Measurements from ENCODE around the genes CA7, CES2 and HSF4.

- PRO-cap: no peak
- RRBS: 41% methylated on average over 22 of the region's 34 CpGs
Observed at GRCh38 chr16:66844273-66844562, at the start of gene CA7. CA7 (plus strand) TSS chr16:66844414.

DNA sequence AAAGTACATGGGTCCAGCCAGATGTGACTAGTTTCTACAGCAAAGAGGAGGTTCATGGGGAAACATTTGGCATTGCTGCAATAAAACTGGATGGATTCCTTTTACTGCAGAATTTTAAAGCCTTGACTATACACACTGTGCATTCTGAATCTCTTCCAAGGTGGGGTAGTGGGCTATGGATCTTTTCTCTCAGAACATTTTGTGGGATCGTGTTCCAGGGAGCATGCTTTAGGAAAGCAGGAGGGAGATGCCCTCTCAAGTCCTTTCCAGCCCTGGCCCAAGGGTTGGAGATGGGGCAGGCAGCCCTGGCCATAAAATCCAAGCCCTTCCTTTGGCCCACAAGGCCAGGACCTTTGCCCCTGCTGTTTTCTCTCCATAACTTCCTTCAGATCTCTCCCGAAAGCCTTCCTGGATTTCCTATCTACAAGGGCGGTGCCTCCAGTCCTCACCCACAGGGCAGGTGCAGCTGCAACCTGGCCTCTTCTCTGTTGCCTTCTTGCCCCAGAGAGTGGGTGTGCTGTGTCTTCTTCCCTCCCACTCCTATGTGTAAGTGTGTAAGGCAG is 8.6 kb upstream of the PDP2 start:
- PRO-cap: no peak
- RRBS: no CpG with 5 or more reads among the region's 3 CpGs

GRCh38 chr16:66904535-66905496 is 13.9 kb downstream of the CDH16 start:
- PRO-cap: bidirectional peak, plus-strand start at chr16:66905389, minus-strand start at chr16:66905260
- RRBS: 100% methylated on average over 1 of the region's 27 CpGs

- PRO-cap: no peak
- RRBS: 61% methylated on average over 24 of the region's 73 CpGs
Observed at GRCh38 chr16:66934601-66935813, at the start of gene CES2. CES2 (plus strand) TSS chr16:66935516.

GRCh38 chr16:67067585-67068224 is 38.8 kb downstream of the CBFB start:
- PRO-cap: no peak
- RRBS: no CpG with 5 or more reads among the region's 3 CpGs

DNA sequence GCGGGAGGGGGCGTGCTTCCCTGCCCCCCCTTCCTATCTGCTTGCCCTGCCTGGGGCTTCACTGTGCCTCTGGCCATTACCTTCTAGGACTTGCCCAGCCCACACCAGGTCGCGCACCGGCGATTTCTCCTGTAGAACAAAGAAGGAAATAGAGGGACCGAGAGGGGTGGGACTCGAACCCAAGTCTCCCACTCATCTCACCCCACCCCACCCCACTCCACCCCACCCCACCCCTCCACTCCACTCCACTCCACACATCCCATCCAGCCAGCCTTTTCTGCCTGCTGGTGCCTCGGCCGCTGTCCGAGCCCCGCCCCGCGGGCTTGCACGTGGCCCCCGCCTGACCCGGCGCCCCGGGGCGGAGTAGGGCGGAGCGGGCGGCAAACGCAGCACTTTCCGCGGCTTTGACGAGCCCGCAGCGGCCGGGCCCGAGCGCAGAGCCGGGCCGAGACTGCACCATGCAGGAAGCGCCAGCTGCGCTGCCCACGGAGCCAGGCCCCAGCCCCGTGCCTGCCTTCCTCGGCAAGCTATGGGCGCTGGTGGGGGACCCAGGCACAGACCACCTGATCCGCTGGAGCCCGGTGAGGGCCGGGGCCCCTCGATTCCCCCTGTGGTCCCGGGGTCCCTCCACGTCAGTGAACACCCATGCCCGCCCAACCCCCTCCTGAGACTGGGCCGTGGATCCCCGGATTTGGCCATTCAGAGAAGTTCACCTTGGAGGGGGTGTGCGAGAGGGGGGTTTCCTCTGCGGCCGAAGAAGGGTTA is at the start of gene HSF4:
HSF4 (plus strand) TSS at position 392 of the 765 bp plus-strand sequence.
- PRO-cap: bidirectional peak, plus-strand start at position 435 of the sequence, minus-strand start at position 298 of the sequence
- RRBS: 53% methylated on average over 17 of the region's 52 CpGs

- PRO-cap: no peak
- RRBS: no CpG with 5 or more reads among the region's 13 CpGs
Observed at GRCh38 chr16:67171124-67171841, 6.7 kb downstream of the HSF4 start.

- PRO-cap: no peak
- RRBS: 96% methylated on average over 7 of the region's 37 CpGs
Observed at GRCh38 chr16:67229888-67231268, 3.4 kb downstream of the TMEM208 start.

DNA sequence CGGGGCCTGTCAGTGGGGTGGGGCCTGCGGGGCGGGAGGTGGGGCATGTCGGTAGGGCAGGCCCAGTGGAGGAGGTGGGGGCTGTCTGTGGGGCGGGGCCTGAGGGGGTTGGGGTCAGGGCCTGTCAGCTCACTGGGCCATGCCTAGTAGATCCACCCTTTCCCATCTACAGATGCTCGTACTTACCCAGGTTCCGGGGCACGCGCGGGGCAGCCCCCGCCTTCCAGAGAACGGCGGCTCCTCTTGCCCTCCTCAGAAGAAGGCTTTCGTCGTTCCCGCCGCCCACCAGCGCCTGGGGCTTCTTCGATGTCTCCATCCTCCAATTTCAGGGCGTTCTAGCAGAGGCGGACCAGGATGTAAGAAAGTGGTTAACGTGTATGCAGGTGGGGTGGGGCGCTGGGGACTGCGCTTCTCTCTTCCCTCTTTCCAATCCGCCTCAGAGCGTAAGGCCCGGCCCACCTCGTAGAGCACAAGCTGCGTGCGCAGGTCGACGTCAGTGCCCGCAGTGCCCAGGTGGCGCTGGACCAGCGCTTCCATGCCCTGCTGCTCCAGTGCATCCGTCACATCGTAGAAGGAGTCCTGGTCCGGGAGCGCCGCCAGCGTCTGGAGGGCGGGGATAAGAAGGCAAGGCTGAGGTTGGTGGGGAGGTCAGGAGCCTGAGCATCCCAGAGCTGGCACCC is 10.0 kb downstream of the TMEM208 start:
- PRO-cap: no peak
- RRBS: no CpG with 5 or more reads among the region's 42 CpGs

DNA sequence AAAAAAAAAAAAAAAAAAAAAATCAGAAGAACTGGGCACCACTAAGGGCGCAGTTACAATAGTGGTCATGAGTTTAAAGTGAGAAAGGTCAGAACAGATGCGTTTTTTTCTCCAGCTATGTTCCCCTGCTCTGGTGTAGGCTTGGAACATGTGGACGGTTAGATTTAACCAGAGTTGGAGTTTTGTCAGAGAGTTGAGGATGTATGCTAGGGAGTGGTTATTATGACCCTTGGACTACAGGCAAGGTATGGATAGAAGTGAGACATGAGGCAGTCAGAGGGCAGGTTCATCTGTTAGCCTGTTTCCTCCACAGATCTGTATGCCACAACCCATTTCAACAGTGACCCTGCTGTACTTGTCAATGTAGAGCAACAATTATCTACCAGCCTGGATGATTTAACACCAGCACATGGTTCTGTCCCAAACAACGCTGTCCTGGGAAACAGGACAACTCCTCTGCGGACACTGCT is 22.6 kb downstream of the TPPP3 start:
- PRO-cap: no peak
- RRBS: no CpG with 5 or more reads among the region's 5 CpGs

DNA sequence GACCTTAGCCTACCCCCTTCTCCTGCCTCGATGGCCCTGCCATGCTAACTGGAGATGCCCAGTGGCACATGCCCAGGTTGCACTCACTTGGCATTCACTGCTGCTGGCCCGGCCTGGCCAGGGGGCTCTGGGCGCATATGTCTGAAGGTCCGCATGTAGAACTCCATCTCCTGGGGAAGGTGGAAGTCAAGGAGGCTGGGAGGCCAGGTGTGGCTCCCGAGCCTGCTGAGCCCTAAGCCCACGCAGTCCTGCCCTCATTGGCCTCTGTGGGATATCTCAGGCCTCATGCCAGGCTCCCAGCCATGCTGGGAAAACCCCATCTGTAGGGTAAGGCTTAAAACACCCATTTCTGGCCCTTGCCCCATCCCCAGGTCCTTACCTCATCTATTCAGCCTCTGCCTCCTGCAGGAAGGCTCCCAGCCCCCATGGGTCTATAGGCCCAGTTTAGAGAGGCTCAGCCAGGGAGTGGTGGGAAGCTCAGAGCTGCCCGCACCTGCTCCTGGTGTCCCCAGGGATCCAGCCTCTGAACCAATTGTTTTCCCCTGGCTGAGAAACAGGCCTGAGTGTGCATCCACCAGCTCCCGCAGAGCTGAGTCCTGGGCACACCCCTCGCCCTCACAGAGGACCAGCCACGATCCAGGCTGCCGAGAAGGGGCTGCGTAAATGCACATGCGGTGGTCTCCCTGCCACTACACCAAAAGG is 2.2 kb upstream of the TPPP3 start:
- PRO-cap: no peak
- RRBS: no CpG with 5 or more reads among the region's 13 CpGs

GRCh38 chr16:67437512-67438079 is 6.7 kb downstream of the HSD11B2 start:
- PRO-cap: no peak
- RRBS: no CpG with 5 or more reads among the region's 6 CpGs

- PRO-cap: no peak
- RRBS: no CpG with 5 or more reads among the region's 8 CpGs
Observed at GRCh38 chr16:67454534-67455249, 23.8 kb downstream of the HSD11B2 start.

DNA sequence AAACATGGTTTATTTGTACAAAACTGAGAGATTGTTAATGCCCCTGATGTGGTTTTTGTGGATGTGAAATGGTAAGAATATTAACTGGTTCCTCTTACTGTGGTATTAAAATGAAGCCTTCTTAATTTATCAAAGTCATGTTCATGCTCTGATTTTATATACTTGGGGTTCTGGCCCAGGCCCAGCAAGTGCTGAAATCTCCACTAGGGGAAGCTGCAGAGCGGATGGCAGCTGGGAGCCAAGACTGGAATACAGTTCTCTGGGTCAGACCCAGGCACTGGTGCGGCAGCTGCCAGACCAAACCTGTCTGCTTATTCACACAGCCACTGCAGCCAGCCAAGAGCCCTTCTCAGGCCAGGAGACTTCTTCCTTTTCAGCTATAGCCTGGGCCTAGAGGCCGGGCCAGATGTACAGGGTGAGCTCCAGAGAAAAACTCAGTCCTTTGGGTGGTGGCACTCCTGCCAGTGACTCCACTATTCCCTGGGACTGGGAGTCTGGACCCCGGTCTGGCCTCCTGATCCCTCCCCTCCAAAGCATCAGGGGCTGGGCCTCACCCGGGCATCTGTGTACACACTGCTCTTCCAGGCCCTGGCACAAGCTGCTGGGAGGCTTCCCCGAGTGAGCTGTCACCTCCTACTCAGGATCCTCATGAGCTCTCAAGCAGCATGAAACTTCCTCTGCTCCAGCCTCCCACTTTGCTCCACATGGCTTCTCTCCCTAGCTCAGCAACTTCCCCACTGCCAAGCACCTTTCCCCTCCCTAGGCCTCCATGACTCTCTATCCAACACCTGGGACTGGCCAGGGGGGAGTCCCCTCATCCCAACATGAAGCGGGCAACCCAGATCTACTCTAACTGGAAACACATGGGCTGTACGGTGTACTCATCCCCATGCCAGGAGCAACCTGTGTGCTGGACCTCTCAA is 24.4 kb downstream of the ATP6V0D1 start:
- PRO-cap: no peak
- RRBS: 95% methylated on average over 3 of the region's 8 CpGs

- PRO-cap: no peak
- RRBS: no CpG with 5 or more reads among the region's 7 CpGs
Observed at GRCh38 chr16:67458001-67458570, 22.9 kb downstream of the ATP6V0D1 start.

- PRO-cap: no peak
- RRBS: no CpG with 5 or more reads among the region's 8 CpGs
Observed at GRCh38 chr16:67514311-67514766, 14.3 kb upstream of the RIPOR1 start.

DNA sequence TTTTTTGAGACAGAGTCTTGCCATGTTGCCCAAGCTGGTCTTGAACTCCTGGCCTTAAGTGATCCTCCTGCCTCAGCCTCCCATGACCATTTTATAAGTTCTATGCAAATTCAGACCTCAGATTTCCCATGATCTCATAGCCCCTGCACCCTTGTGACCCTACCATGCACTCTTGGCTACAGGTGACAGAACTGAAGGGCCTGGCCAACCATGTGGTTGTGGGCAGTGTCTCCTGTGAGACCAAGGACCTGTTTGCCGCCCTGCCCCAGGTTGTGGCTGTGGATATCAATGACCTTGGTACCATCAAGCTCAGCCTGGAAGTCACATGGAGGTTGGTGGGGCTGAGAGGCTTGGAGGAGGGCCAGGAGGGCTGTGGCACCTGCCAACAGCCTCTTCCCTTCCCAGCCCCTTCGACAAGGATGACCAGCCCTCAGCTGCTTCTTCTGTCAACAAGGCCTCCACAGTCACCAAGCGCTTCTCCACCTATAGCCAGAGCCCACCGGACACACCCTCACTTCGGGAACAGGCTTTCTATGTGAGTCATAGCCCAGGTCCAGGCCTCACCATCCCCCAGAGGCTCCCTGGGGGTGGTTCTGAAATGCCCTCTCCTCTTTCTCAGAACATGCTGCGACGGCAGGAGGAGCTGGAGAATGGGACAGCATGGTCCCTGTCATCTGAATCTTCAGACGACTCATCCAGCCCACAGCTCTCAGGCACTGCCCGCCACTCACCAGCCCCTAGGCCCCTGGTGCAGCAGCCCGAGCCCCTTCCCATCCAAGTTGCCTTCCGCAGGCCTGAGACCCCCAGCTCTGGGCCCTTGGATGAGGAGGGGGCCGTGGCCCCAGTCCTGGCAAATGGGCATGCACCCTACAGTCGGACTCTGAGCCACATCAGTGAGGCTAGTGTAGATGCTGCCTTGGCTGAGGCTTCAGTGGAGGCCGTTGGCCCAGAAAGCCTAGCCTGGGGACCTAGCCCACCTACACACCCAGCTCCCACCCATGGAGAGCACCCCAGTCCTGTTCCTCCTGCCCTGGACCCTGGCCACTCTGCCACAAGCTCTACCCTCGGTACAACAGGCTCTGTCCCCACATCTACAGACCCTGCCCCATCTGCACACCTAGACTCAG is 13.0 kb downstream of the RIPOR1 start:
- PRO-cap: no peak
- RRBS: no CpG with 5 or more reads among the region's 15 CpGs

GRCh38 chr16:67548565-67549142 is 13.7 kb upstream of the CTCF start:
- PRO-cap: no peak
- RRBS: no CpG with 5 or more reads among the region's 4 CpGs

DNA sequence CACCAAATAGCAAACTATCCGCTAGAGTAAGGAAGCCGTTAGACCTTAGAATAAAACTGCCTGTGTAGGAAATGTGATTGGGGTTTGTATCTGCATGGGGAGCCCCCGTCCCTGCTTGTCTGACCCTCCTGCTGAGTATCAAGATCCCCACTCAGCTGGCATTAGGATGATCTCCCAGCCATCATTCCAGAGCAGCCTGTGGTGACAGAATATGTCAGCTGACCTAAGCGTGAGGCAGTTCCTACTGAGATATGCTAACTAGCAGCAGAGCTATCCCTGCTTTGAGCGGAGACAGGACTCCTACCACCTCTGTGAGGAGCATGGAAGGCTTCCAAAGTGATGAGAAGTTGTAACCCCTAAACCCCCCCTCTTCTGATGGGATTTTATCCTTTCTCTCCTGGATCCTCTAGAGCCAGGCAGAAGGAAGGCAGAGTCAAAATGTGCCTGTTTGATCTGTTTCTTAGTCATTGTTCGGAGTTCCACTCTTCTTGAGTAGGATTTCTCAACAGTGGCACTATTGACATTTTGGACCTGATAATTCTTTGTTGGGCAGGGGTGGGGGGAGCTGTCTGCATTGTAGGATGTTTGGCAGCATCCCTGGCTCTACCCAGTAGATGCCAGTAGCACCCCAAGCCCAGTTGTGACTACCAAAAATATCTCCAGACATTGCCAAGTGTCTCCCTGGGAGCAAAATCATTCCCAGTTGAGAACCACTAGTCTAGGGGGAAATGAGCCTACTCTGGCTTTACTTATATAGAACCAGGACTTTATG is 888 bp upstream of the GFOD2 start:
- PRO-cap: no peak
- RRBS: no CpG with 5 or more reads among the region's 6 CpGs

DNA sequence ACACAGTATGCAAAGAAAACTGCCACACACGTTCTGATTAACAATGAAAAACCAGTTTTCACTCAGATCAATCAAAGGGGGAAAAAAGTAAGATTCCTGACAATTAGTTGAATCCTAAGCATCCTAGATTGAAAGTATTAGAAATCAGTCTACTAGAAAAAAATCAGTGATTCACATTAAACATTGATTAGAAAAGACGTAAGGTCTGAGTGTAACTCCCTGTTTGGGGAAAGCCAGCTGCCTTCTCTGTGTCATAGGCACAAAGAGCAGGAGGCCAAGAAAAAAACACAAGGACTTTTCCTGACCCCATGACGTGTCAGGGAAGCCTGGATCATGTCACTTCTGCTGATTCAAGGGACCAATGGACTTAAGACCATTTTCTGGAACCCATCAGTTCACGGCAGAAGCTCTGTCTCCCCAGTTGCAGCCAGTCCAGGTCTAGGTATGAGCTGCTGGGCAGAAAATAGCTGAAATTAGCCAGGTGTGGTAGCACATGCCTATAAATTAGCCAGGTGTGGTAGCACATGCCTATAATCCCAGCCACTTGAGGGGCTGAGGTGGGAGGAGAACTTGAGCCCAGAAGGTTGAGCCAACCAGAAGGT is 36.0 kb downstream of the RANBP10 start:
- PRO-cap: no peak
- RRBS: no CpG with 5 or more reads among the region's 4 CpGs

All from Caco-2 (cell line).